T-cell (primary cell): ENCODE measurements around the genes RHBDF1, MPG and CAPN15.

- PRO-cap, 7 experiments = no peak in any of the 7 experiments
Measured at GRCh38 chr16:65638-65962, 6.8 kb downstream of the RHBDF1 start.

DNA sequence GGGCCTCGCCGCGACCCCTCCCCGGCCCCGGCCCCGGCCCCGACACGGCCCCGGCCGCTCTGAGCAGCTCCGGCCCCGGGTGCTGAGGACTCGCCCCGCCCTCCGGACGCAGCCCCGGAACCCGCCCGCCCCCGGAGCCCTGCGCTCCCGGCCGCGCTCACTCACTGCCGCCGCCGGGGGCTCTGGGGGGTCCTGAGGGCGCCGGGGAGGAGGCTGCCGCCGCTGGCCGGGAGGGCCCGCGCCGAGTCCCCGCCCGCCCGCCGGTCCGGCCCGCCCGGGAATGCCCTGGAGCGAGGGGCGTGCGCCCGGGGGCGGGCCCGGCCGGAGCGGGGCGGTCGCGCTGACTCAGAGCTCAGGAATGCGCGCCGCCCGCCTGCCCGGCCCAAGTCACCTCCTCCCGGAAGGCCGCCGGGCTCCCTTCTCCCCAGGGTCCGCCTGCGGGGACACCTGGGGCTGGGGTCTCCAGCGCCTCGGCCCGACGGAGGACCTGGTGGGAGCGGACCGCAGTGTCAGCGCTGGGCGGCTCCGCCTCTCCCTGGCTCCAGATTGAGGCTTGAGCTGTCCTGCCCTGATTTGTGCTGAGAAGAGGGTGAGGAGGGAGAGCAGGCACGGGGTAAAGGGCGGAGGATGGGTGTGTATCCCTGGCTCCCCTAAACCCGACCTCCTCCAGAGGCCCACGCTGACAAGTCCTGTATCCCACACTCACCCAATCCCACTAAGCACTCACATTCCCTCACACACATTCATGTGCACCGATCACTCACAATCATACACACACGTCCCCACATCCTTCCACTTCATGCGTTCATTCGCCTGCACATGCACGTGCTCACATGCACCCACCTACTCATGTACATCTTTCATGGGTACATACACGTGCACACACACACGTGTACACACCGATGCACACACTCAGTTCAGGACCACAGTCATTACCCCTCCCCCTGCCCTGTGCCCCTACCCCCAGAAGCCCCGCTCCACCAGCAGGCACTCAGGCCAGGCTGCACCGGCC lies at the start of gene RHBDF1:
TSS of gene RHBDF1 (minus strand) at position 284 of the 1,012 bp plus-strand sequence.
- PRO-cap, 7 experiments = peak in 1 of 7 experiments; most common minus-strand start position 282 of the sequence (in 1)

- PRO-cap, 7 experiments = peak in 7 of 7 experiments; most common plus-strand start chr16:78225 (in 6); most common minus-strand start chr16:78179 (in 7)
Measured at GRCh38 chr16:77225-78349, at the start of gene MPG. MPG (plus strand) TSS chr16:78225.

DNA sequence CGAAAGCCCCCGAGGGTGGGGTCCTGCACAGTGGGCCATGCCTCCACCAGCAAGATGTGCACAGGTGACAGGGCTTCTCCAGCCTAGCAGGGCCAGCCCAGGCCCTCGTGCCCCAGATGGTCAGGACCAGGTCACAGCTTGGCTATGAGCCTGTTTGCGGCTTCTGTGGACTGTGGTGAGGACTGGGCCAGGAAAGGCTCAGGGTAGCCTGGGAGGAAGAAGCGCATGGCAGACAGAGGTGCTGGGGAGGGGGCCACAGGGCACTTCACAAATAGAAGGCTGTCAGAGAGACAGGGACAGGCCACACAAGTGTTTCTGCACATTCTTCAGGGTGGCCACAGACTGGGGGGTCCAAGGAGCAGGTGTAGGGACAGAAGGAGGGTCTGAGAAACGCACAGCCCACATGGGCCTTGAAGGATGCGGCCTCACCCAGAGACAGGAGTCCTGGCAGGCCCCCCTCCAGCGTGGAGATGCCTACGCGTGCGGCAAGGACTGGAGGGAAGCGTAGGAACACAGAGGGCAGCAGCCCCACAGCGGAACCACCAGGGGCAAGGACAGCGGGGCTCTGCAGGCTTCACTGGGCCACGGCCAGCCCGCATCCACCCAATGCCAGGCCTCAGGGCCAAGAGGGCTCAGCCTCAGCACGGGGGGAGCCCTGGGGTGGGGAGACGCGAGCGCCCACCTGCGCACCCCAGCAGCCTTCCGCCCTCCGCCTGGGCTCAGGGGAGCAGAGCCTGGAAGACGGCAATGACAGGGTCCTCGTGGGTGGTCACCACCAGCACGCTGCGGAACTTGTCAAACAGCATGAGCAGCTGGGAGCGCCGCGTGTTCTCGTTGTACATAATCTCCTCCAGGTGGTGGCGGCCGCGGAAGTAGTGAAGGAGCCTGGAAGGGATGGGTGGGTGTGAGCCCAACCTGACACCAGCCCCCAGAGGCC lies 8.2 kb downstream of the MPG start:
- PRO-cap, 7 experiments = no peak in any of the 7 experiments

- PRO-cap, 7 experiments = peak in 1 of 7 experiments; most common minus-strand start chr16:181512 (in 1)
Measured at GRCh38 chr16:180816-181947, 923 bp downstream of the HBQ1 start.

DNA sequence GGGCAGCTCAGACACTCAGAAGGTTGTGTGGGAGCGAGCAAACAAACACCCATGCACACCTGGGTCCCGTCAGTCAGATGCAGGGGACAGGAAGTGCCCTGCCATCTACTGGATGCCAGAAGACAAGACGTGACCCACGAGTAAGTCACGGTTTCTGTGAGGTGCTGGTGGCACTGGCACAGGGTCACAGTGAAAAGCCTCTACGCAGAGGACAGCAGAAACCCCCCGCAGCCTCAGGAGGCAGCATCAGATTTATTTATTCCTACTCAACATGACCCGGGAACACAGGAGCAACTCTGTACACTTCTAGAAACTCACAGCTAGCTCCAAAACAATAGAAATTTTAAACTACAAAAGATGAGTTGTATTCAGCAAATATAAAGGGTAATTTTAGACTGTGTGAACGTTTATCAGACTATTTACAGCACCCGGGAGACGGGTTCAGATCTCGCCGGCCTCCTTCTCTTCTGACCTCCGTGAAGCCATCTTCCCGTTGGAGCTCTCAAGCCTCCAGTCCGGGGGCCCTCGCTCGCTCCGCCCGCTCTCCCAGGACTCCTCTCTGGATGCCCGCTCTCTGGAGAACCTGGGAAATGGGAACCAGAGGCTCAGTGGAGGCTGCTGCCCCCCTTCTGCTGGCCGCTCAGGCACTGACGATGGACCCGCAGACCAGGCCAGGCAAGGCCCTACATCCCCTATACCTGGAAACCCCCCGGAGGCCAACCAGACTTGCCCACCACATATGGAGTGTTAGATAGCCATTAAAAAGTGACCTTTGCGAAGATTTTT lies 8.7 kb downstream of the HBQ1 start:
- PRO-cap, 7 experiments = no peak in any of the 7 experiments

DNA sequence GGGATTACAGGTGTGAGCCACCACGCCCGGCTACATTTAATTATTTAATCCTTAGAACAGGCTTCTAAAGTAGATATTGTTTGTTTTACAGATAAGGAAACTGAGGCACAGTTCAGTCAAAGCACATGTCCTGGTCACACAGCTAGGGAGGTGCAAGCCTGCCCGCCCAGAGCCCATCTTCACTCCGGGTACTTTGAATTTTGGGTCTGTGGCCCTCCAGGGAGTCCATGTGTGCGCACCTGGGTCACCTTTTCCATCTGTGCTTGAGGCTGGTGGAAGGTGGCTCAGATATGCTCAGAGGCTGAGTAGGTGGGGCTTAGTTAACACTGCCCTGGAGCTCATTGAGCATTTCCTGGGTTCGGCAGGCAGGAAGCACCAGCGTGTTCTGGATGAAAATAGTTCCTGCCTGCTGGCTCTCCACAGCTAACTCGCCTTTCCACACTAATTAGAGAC lies 19.1 kb downstream of the FAM234A start:
- PRO-cap, 7 experiments = peak in 2 of 7 experiments; most common plus-strand start position 344 of the sequence (in 1); most common minus-strand start position 261 of the sequence (in 2)

- PRO-cap, 7 experiments = no peak in any of the 7 experiments
Measured at GRCh38 chr16:383662-384626, 2.2 kb upstream of the PGAP6 start.

GRCh38 chr16:391760-392509 lies 5.1 kb upstream of the NME4 start:
- PRO-cap, 7 experiments = peak in 2 of 7 experiments; most common plus-strand start chr16:392290 (in 2); most common minus-strand start chr16:392074 (in 2)

- PRO-cap, 7 experiments = no peak in any of the 7 experiments
Measured at GRCh38 chr16:399278-399861, 2.3 kb upstream of the DECR2 start.

DNA sequence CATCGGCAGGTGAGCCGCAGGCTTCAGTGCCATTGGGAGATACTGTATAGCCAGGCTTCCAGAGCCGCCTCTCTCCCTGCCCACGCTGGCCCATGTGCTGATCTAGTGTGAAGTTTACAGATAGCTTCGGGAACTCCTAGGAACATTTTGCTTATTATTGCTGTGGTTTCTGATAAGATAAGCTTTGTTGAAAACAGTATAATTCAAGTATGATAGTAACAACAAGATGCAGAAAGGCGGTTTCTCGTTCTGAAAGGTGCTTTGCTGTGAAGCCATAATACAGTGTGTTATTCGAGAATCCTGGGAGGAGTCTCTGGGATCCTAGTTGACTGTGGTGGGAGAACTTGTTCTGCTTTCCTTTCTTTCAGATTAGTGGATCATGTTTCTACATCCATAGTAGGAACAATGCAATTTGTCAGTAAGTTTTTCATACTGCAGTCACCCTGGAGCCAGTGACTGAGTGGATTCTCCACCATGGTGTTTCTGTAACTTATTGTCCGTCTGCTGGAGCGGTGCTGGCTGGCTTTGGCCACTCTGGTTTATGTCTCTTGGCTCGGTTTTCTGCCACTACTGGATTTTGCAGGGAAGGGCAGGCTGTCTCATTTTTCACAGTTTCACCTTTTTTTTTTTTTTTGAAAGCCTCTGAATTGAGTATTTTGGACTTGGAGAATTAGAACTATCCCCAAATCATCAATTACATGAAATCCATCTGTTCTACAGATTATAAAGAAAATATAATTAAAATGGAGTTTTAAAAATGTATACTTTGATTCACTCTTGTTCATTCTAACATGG lies 31.6 kb downstream of the RAB11FIP3 start:
- PRO-cap, 7 experiments = no peak in any of the 7 experiments

- PRO-cap, 7 experiments = no peak in any of the 7 experiments
Measured at GRCh38 chr16:471294-471961, 46.0 kb downstream of the RAB11FIP3 start.

DNA sequence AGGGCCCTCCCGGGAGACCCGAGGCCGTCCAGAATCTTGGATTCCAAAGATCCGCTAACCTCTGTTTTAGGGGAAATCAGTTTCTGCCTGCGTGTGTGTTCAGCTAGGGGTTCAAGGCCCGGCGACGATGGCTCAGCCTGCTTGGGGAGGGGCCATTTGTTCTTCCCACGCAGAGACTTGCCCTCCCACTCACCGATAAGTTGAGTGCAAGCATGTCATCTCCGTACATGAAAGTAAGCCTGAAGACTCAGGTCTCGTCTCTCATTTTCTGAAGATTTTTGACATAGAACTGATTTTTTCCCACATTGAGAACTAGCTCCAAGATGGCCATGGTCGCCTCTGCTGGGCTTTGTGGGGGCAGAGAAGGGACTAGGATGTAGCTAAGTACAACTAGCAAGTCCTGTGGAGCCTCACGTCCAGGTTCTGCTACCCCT lies 35.0 kb upstream of the CAPN15 start:
- PRO-cap, 7 experiments = no peak in any of the 7 experiments

GRCh38 chr16:527004-528083 lies at the start of gene CAPN15:
CAPN15 (plus strand) TSS chr16:527712.
- PRO-cap, 7 experiments = peak in 7 of 7 experiments; most common plus-strand start chr16:527728 (in 3); most common minus-strand start chr16:527404 (in 7)

GRCh38 chr16:535264-535921 lies 7.9 kb downstream of the CAPN15 start:
- PRO-cap, 7 experiments = no peak in any of the 7 experiments

DNA sequence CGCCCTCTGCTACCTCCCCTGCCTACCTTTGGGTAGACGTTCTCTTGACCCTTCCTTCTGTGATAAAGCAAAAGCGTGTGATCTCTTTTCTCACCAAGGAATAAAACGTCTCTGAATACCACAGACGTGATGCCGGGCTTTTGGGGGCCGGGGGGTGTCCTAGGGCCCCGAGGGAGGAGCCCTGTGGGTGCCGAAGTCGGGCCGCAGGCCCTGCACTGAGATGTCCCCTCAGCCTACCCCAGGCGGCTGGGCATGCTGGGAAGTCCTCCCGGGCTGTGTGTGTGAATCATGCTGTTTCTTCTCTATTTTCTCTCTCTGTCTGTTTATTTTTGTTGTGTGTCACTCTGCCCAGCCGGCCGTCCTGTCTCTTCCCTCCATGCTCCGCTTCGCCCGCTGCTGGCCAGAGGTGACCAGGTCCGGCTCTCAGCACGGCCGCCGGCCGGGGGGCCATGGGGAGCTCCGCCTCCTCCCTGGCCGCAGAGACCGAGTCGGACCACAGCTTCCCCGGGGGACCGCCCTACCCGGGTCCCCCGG lies 12.3 kb downstream of the CAPN15 start:
- PRO-cap, 7 experiments = no peak in any of the 7 experiments

- PRO-cap, 7 experiments = peak in 7 of 7 experiments; most common plus-strand start chr16:588861 (in 5); most common minus-strand start chr16:588864 (in 3)
Measured at GRCh38 chr16:588469-589050, 1.3 kb upstream of the RAB40C start.

DNA sequence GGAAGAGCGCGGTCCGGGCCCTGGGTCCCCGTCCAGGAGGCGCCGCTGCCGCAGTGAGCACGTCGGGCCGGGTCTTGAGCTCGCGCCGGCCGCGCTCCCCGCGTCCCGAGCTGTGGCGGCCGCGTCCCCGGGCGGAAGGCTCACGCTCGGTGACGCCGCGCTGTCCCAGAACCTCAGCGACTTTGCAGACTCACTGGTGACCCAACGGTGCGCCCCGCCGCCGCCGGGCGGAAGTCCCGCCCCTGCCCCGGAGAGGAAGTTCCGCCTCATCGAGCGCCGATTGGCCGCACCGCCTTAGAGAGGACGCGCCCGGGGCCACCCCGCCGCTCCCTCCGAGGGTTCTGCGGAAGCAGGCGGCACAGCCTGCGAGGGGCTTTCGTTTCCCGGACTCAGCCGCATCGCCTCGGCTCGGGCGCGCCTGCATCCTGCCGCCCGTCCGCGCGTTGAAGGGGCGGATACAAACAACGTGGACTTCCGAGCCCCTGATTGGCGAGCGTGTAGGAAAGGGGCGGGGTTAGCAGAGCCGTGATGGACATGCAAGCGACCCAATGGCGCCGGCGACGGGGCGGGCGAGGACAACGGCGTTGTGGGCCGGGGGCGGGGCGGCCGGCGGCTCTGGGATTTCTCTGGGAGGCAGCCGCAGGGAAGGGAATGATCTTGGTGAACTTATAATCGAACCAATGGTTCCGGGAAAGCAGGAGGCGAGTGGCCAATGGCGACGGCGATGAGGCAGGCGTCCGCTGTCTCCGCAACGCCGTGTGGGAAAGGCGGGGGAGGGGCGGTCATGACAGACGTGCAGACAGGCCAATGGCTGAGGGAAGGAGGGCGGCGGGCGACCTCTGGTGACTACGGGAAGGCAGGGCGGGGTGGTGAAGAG lies 577 bp upstream of the RAB40C start:
- PRO-cap, 7 experiments = peak in 7 of 7 experiments; most common plus-strand start position 359 of the sequence (in 3); most common minus-strand start position 184 of the sequence (in 7)

DNA sequence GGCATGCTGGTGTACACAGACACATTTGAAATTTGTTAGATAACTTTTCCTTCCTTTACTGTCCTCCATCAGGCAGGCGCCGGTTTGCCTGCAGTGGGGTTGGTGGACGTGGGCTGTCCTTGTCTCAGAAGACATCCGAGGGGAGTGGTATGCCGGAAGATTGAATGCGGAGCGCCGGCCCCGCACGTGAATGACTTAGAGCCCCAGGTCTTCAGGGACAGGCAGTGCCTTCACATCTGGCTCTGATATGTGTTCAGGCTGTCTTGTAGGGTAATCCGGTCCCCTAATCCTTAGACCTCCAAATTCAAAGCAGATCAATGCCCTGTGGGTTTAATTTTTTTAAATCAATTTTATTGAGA lies 13.4 kb downstream of the RAB40C start:
- PRO-cap, 7 experiments = peak in 1 of 7 experiments; most common minus-strand start position 187 of the sequence (in 1)

DNA sequence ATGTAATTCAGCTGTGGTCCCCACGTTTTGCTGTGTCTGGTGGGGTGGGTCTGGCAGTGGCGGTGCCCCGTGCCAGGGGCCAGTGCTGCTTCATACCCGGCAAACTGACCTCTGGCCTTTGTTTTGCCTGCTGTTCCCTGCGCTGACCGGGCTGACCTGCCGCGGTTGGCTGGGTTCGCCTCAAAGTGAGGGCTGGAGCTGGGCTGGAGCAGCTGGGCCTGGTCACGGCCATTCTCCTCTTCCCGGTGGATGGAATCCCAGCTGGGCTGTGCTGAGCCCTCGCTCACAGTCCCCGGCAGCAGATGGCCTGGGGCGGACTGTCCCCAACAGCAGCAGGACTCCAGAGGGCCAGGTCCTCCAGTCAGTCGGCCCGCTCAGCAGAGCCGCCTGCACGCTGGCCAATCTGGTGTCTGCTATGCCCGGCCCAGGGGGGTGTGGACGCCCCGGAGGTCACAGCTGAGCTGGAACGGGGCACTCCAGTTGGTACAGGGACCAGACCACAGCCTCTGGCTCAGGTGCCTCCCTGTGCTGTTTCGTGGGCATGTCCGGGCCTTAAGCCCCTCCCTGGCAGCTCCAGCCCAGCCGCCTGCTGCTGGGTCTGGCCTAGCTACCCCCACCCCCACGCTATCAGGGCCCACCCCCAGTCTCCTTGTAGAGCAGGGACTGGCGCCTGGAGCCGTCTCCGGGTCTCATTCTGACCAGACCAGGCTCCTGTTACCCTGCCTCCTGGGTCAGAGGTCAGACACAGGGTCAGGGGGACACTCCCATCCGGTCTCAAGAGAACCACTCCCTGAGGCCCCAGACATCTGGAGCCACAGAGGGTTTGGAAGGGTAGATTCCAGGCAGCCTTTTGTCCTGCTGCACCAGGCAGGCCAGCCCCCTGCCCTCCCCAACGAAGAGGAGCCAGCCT lies 1.3 kb upstream of the WFIKKN1 start:
- PRO-cap, 7 experiments = no peak in any of the 7 experiments